ENCODE measurements around a stretch of chr9.

DNA sequence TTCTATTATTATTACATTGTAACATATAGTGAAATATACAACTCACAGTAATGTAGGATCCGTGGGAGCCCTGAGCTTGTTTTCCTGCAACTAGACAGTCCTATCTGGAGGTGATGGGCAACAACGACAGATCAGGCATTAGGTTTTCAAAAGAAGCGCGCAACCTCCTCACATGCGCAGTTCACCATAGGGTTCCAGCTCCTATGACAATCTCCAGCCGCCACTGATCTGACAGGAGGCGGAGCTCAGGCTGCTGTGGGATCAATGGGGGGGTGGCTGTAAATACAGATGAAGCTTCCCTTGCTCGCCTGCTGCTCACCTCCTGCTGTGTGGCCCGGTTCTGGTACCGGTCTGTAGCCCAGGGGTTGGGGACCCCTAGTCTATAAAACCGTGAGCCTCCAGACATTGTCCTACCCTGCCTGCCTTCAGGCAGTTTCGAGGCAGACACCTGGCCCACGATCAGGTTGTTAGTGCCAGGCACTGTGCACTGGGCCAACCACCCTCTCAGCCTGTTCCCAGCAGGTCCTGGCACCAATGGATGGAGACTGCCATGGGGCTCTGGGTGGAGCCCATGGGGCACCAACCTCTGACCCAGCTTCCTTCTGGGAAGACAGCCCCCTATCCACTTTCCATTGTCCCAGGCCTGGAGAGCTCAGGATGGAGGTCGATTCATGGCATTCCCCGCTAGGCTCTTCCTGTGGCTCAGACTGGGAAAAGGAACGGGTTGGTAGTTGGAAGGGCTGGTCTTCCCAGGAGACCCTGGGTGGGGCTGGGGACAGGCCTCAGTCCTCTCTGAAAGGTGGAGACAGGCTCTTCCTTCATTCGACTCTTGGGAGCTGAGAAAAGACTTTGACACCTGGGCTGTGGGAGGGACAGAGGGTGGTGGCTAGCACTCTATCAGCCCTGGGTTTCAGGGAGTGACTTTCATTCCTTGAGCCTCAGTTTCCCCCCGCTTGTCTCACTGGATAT, 1.7 kb downstream of the ENDOG start:
- RRBS, result no CpG with 5 or more reads among the region's 18 CpGs

- RRBS, result 28% methylated on average over 3 of the region's 27 CpGs
Observed at GRCh38 chr9:128915872-128916713, 4.7 kb upstream of the PHYHD1 start.

- RRBS, result no CpG with 5 or more reads among the region's 19 CpGs
Observed at GRCh38 chr9:128918753-128919862, 1.7 kb upstream of the PHYHD1 start.

- RRBS, result no CpG with 5 or more reads among the region's 9 CpGs
Observed at GRCh38 chr9:129023555-129024165, 4.5 kb downstream of the SH3GLB2 start.

DNA sequence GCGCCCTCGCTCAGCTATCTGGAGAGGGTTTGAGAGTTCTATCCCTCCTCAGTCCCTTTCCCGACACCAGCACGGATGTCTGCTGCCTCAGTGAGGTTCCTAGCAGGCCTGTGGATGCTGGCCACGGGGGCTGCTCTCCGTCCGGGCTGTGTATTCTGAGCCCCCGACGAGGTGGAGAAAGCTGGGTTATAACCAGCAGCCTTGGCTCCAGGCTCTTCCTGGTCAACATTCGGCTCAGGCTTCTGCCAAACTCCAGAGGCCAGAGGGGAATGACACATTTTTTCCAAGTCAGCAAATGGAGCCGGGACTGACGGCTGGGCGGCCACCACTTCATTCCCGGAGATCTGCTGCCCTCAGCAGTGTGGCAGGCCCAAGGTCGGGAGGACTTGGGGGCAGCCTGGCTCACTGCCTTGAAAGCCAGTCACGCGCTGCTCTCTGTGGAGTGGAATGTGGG, 27.4 kb downstream of the PTPA start:
- RRBS, result no CpG with 5 or more reads among the region's 17 CpGs

- RRBS, result no CpG with 5 or more reads among the region's 9 CpGs
Observed at GRCh38 chr9:129147332-129147760, 30.7 kb downstream of the IER5L start.

GRCh38 chr9:129202634-129203110, 24.6 kb upstream of the IER5L start:
- RRBS, result 1% methylated on average over 24 of the region's 36 CpGs

- RRBS, result 13% methylated on average over 4 of the region's 19 CpGs
Observed at GRCh38 chr9:129343686-129344324, 165.7 kb upstream of the IER5L start.

DNA sequence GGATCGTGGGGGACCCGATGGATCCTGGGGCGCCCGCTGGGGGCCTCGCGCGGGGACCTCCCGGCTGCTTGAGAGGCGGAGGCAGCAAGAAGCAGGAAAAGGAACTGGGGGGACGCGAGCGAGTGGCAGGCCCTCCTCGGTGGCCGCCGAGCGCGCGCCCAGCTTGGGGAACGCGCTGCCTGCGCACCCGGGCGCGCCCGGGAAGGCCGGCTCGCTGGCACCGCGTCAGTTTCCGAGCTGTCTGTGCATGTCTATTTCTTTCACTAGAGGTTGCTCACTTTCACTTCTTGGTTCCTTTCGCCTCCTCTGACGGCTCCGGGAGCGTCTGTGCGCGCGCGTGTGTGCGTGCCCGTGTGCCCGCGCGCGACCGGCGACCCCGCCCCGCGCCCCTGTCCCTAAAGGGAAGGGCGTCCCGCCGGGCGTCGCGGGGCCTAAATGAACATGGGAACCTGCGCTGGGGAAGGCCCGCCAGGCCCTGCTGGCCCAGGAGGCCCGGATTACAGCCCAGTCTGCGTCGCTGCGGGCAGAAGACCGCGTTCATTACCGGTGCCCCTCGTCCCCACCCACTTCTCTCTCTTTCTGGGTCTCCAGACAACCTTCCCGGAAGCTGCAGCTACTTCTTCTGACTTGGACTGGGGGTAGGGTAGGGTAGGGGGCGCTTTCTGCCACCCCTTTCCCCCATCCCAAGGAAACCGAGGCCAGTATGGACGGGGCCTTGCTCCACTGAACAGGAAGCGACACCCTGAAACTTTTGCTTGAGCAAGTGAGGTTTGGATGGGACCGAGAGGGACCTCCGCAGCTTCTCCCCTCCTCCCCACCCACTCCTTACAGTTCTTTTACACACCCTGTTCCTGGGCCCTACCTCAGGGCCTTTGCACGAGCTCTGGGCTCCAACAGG, 205.7 kb upstream of the IER5L start:
- RRBS, result 4% methylated on average over 36 of the region's 73 CpGs

DNA sequence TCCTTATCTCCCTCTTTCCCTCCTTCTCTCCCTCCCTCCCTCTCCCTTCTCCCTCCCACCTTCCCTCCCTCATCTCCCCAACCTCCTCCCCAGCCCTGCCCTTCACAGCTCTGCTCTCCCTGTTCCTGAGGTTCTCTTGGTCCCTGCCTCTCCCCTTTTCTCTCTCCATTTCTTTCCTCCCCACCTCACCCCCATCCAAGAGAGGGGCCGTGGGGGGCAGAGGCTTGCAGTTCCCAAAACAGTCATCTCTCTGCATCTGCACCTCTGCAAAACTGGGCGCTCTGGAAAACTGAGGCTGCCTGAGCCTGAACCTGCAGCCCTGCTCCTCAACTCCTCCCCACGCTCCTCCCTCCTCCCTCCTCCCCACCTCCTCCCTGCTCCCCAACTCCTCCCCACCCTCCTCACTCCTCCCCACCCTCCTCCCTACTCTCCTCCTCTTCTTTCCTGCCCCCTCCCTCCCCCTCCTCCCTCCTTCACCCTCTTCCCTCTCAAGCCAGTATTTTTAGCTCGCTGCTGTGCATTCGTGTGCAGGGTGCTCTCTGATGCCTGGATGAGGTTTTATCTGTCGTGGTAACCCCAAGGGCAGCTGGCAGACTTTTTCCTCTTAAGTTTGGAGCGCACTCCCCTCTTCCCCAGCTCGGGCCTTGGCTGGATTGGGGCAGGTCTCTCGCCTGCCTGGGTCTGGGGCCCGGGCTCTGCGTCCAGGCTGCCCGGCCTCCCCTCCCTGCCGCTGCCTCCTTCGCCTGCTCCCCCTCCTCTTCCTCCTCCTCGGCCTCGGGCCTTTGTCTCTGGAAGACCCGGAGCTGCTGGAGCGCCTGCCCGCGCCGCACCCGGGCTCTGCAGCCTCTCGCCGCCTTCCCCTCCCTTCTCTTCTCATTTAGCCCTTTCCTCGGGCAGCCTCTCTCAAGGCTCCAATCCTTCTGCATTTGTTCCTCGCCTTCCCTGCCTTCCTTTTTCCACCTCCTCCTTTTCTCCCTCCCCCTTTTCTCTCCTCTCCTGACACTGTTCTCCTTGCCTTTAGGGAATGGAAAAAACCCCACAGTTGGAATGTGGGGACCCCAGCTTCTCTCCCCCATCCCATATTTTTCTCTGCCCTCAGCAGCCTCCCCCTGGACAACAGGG, 218.8 kb downstream of the C9orf50 start:
- RRBS, result 5% methylated on average over 6 of the region's 26 CpGs

- RRBS, result 5% methylated on average over 5 of the region's 15 CpGs
Observed at GRCh38 chr9:129459929-129460425, 160.9 kb downstream of the C9orf50 start.

GRCh38 chr9:129486647-129487300, 134.1 kb downstream of the C9orf50 start:
- RRBS, result no CpG with 5 or more reads among the region's 11 CpGs

GRCh38 chr9:129503108-129503634, 117.7 kb downstream of the C9orf50 start:
- RRBS, result no CpG with 5 or more reads among the region's 13 CpGs

DNA sequence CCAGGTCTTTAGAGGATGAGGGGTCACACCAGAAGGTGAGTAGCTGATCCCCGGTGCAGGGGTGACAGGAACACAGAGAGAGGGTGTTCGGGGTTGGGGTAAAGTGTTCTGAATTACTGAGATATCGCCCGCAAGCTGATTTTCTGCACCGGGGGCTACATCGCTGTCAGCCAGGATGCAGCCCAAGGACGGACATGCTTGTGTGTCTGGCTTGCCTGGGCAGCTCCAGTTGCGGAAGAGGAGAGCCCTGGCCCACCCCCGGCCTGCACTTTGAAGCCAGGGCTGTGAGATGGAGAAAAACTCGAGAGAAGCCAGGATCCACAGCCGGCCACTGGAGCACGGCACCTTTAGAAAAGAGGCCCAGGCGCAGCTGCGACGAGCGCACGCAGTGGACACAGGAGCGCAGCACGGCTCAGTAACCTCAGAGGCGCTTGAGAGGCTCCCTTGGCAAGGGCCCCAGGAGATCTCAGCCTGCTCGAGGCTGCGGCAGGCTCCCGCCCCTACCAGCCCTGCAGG, 59.3 kb downstream of the C9orf50 start:
- RRBS, result 51% methylated on average over 7 of the region's 23 CpGs

DNA sequence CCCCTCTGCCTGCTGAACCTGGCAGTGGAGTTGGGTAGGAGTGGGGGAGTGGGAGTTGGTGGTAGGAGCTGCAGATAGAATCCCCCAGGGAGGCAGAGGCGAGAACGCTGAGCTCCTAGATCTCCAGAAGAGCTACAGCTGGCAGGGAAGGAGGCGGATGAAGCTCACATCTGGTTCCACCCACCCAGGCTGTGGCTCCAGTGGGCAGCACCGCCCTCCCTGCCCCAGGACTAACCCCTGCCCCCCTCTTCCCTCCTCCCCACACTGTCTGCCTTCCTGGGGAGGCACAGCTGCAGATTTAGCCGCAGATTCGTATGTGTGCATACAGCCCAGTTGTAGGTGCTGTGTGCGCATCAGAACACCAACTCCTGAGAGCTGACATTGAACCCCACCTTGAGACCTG, 34.2 kb downstream of the C9orf50 start:
- RRBS, result no CpG with 5 or more reads among the region's 7 CpGs

GRCh38 chr9:129664542-129665116, 818 bp upstream of the PRRX2 start:
- RRBS, result 17% methylated on average over 7 of the region's 25 CpGs

- RRBS, result 0% methylated on average over 2 of the region's 30 CpGs
Observed at GRCh38 chr9:129697622-129698242, 32.3 kb downstream of the PRRX2 start.

DNA sequence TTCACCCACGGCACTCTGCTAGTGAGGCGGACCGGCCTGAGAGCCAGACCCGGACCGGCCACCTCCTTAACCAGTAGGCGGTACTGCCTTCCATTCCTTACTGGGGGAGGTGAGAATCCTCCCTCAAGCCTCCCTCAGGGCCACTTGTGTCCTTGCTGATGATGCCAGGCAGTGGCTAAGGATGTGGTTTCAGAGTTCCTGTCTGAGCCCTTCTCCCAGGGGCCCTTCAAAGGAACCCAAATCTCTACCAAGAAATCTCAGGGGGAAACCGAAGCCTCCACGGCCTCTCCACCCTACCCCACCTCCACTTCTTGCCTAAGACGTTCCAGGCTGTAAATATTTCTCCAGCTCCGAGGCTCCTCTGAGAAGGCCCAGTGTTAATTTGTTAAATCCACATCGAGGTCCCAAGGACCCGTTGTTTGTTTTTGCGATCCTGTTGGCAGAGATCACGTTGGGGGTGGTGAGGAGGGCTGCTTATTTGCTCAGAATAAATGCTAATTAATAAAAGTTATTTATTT, 41.0 kb downstream of the PTGES start:
- RRBS, result no CpG with 5 or more reads among the region's 14 CpGs

GRCh38 chr9:129712263-129713238, 40.3 kb downstream of the PTGES start:
- RRBS, result 36% methylated on average over 7 of the region's 36 CpGs

GRCh38 chr9:129814363-129814815, 9.5 kb downstream of the TOR1A start:
- RRBS, result no CpG with 5 or more reads among the region's 6 CpGs

Data from cardiac fibroblast (primary cell).